Measurements from ENCODE around the gene CDC40.

GRCh38 chr6:108546343-108546748 lies 14.4 kb upstream of the FOXO3 start:
- PRO-cap = no peak

DNA sequence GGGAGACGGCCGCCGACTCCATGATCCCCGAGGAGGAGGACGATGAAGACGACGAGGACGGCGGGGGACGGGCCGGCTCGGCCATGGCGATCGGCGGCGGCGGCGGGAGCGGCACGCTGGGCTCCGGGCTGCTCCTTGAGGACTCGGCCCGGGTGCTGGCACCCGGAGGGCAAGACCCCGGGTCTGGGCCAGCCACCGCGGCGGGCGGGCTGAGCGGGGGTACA lies 549 bp downstream of the FOXO3 start:
- PRO-cap = no peak

GRCh38 chr6:108578364-108579465 lies 18.0 kb downstream of the FOXO3 start:
- PRO-cap = no peak

- PRO-cap = no peak
These were observed 25.2 kb downstream of the FOXO3 start for GRCh38 chr6:108585912-108586292.

DNA sequence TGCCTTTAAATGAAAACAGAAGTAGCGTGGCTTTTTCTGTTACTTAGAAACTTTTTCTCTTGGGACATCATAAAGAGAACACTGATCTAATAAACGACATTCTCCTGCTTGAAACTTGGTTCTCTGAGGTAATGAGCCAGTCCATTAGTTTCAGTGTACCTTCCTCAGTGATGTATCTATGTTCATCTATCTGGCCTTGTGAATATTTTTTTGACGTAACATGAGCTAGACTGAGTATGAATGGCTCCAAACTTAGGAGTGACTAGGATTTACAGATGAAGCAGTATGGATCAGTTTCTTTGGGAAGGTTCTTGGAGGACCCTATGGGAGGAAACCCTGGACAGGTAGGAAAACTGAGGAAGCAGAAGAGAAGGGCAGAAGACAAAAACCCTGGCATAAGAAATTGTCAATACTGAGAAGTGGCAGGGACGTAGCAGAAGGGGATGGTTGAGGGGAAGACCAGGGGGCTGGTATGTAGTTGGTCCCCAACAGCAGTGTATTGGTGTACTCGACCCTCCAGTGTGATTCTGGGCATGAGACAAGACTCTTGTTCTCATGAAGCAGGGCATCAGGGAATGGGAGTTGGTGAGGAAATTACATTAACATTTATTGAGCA lies 25.7 kb downstream of the FOXO3 start:
- PRO-cap = no peak

GRCh38 chr6:108625929-108626755 lies 65.4 kb downstream of the FOXO3 start:
- PRO-cap = no peak

DNA sequence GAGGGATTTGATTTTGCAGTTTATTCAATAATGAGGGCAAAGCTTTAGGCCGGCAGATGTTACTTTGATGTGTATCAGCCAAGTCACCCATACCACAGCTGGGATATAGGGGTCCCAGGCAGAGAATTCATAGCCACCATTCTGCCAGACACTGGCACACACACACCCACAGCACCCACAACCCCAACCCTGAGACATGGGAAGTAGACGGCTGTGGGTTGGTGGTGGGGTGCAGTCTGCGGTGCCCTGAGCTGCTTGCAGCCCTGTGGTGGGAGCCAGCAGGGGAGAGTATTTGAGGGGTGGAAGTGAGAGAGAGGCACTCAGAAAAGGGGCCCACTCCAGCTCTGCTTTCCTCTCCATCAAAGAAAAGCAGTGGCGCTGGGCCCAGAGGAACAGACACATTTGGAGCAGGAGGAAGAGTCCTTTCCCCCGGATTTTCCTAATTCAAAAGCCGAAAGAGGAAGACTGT lies 125.3 kb downstream of the FOXO3 start:
- PRO-cap = no peak

DNA sequence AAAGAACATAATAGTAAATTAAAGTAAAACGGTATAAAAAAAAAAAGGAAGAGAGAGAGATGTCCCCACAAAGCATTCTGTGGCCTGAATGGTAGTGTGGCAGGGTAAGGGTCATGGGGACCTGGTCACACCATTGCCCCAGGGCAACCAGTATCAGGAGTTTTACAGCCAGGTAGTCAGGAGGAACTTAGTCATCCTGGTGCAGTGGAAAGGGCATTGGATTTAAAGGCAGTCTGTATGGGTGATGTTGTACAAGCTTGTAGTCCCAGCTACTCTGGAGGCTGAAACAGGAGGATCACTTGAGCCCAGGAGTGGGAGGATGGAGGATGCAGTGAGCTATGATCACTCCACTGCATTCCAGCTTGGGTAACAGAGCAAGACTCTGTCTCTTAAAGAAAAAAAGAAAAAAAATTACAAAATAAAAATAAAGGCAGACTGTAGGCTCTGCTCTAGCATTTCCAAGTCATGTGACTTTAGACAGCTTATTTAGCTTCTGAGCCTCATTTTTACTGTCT lies 112.8 kb upstream of the ARMC2 start:
- PRO-cap = no peak

DNA sequence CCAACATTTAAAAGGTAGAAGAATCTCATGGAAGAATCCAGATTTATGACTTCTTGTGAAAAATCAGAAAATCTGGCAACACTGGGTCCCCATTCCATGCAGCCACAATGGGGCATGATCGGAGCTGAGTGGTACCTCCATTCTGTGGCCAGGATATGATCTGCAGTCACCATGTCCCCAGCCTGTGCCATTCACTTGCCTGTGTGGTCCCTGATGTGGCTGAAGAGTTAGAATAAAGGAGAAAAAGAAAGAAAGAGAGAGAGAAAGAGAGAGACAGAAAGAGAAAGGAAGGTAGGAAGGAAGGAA lies 22.0 kb downstream of the ARMC2 start:
- PRO-cap = no peak

- PRO-cap = no peak
These were observed 72.5 kb downstream of the ARMC2 start for GRCh38 chr6:108920762-108921056.

- PRO-cap = no peak
These were observed 99.3 kb downstream of the ARMC2 start for GRCh38 chr6:108947390-108948081.

- PRO-cap = no peak
These were observed 87.7 kb downstream of the SESN1 start for GRCh38 chr6:109006859-109007390.

DNA sequence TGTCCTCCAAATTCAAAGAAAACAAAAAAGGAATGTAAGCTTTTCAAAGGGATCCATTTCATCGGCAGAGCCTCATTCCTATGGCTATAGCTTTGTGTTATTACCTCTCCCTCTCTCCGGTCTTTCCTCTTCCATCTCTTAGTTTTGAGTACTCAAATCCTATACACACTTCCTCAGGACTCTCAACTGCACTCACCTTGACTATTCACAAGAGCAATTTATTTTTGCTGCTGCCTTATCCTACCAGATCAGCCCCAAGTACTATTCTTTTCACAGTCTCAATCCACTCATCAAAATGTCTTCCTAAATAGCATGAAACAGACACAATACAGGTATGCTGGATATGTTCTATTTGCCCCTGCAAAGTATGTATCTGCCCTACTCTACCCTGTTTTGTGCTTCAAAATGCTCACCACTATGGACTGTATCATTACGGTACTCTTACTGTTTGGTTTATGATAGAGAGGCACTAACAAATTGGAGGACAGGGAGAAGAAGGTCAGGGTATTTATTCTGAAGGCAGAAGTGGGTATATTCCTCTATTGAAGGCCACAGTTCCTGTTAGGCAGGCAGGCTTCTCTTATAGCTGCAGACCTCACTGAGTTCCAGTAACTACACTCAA lies 27.1 kb downstream of the SESN1 start:
- PRO-cap = no peak

DNA sequence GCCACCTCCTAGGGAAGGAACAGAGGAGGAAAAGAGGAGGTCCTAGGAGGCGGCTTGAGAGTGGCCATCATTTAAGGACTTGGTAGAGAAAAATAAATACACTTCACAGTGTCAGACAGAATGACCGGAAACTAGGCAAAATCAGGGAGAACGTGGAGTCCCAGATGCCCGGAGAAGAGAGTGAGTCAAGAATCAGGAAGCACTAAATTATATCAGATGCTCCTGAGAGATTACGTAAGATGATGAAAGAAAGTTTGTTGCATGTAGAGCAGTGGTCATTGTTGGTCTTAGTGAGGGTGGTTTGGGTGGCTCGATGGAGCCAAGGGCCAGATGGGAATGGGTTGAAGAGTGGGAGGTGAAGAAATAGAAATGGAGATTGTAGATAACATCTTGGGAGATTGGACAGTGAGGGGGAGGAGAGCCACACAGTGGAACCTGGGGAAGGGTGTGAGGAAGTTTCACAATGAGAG lies 142.3 kb downstream of the CEP57L1 start:
- PRO-cap = no peak

GRCh38 chr6:109428919-109429398 lies 11.5 kb downstream of the PPIL6 start:
- PRO-cap = no peak

- PRO-cap = no peak
These were observed 583 bp upstream of the MICAL1 start for GRCh38 chr6:109456148-109456561.

DNA sequence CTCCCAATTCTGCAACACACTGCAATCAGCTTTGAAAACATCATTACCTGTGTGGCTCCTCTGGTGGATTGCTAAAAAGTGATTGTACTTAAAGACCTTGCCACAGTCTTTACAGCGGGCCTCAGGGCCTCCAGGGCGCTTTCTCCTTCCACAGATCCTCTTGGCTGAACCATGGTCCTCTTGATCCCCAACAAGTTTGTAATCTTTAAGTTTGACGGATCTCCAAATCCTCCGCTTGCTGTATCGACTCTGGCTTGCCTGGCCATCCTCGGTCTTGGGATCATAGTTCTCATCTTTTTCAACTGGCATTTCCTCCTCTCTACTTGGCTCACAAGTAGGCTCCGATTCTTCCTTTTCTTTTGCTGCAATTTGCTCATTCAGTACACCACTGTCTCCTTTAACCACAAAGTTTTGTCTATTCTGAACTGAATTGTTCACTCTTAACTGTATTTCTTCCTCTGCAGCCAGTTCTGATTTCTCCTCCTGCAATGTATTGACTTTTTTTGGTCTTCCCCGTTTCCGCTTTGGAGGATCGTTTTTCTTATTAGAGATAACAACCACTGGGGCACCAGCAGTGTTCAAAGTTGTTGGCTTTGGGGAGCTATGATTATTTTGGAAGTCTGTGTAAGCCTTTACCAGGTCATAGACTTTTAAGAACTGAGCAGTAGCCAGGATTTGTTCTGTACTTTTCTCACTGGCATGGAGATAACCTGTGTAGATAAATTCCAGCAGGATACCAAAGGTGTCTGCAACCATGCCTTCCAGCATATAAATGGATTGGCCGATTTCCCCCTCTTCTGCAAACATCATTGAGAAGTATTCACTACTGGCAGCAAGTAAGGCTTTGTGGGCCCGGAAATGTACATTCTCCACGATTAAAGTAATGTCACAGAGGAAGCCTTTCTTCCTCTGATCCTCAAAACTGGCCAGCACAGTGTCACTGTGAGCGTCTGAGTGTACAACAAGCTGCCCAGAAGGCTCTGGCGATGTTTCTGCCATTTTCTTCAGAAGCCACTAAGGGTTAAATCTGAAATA lies 1.7 kb downstream of the ZBTB24 start:
- PRO-cap = no peak

- PRO-cap = no peak
These were observed 31.8 kb downstream of the AK9 start for GRCh38 chr6:109659209-109659538.

DNA sequence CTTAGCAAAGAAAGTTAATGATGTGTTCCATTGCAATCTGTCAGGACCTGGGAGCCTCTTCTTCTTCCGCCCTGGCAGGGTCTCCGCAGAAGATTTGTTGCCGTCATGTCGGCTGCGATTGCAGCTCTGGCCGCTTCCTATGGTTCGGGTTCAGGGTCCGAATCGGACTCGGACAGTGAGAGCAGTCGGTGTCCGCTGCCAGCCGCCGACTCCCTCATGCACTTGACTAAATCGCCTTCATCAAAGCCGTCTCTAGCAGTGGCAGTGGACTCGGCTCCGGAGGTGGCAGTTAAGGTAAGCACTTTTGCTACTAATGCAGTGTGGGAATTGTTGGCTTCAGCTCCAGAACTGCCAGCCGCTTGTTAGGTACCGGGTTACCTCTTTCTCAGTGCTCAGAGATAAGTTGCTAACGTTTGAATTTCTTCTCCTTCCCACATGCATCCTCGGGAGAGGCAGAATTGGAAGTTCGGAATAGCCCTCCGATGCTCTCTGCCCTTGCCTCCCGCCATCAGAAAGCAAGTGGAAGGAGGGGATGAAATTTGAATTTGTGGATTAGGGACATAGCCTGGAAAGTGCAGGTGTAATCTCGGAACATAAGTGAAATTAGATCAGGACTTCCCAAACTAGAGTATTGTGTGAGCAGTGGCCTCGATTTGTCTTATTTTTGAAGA lies at the start of gene CDC40:
Gene CDC40, plus strand, starts transcription at position 88 of the 671 bp plus-strand sequence.
- PRO-cap = unidirectional peak, plus-strand start at position 88 of the sequence

GRCh38 chr6:110944420-110945167 lies 13.9 kb upstream of the GTF3C6 start:
- PRO-cap = no peak